NALM6 (cell line): ENCODE results near the genes CFAP276, PSRC1 and GNAT2.

- PRO-cap, result no peak
Observed at GRCh38 chr1:107940936-107941562, 23.9 kb downstream of the VAV3 start.

DNA sequence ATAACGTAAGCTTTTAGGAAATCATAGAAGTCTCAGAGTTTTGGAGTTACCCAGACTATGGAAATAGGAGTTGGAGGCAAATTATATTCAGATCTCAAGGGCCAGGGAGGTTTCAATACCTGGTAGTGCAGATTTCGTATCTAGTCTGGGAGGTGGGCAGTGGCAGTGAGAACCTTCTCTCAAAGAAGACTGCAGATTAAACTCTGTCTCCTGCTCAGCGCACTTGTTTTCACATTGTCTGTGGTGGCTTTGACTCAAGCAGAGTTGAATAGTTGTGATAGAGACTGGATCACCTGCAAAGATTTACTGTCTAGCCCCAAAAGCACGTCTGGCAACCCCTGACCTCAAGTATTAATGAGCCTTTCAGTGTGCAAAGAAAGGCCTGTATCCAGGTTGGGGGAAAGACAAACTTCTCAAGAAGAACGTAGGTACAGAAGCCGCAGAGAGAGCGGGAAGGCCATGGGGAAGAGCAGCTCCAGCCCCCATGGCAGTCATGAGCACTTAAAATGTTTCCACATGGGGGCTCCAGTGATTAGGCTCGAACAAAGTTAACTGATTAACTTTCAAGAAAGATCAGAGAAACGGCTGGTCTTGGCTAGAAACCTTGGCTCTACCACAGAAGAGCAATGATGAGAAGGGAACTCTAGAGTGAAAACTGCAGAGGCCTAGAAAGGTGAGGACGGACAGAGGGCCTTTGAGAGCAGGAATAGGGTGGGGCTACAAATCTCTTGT, 15.3 kb downstream of the HENMT1 start:
- PRO-cap, result no peak

DNA sequence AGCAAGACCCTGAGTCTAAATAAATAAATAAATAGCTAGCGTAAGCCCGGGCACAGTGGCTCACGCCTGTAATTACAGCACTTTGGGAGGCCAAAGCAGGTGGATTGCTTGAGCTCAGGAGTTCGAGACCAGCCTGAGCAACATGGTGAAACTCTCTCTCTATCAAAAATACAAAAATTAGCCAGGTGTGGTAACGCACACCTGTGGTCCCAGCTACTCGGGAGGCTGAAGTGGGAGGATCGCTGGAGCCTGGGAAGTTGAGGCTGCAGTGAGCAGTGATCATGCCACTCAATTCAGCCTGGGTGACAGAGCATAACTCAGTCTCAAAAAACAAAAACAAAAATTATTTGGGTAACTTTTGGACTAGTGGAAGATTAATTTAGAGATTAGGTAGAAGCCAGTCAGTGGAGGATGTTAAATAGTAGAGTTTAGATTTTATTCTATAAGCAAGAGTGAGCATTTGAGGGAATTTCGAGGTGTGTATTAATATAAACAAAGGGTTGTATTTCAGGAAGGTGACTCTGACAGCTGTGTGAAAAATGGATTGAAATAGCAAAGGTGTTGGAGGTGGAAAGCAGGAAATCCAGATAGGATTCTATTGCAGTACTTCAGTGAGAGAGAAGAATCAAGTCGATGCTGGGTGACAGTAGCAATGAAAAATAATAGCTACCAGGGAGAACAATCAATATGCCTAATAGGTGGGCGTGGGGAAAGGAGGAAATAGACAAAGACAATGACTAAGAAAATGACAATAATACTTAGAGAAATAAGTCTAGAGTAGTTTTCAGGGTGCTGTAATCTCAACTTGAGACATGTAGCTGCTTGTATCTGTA, 2.2 kb downstream of the STXBP3 start:
- PRO-cap, result no peak

DNA sequence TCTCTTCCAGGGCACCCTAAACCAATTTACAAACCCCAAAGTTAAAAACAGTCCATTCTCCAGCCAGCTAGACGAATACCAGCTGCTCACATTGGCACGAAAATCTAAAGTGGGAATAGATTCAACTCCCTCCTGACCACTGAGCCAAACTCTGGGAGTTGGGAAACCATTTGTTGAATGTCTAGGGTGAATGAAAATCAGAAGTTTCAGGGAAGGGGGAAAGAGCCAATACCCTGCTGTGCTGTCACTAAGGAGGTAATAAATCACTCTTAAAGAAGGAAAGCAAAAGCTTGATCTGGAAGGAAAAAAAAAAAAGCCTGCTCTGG, 42.2 kb downstream of the AKNAD1 start:
- PRO-cap, result no peak

DNA sequence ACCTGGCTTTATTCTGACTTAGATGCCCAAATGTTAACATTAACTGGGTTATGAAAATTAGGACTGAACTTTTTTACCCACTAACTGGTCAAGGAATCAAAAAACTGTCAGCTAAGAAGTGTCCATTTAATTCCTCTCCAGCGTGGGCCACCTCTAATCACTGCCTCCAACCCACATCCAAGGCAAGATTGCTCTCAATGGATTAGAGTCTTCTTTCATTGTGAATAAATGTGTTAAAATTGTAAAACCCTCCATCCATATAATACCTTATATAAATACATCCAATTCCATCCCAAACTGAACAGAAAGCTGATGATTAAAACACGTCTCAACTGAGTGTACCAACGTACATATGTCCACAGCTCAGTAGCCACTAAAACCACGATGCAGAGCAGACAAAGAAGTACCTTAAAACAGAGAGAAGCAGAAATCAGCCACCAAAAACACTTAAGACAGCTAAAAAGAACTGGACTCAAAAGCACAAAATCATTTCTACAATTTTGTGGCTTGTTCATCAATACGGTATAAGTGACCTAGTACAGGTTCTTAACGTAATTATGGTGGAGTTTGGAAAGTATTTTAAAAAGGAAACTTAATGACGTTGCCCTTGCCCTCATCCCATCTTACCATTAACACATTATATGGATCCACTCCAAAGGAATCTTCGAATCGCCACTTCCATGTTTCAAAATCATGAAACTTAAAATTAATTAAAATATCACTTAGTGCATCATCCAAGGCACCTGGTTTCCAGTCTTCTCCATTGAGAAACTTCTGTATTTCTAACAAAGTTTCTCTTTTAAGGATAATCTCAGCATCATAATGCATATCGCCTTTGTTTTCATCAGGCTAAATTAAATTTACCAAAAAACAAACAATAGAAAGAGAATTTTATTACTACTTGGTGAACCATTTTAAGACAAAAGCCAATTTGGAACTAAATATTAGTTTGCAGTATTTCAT, 19.8 kb downstream of the CLCC1 start:
- PRO-cap, result no peak

- PRO-cap, result no peak
Observed at GRCh38 chr1:109112490-109113099, at the start of gene CFAP276. Gene CFAP276, minus strand, starts transcription at chr1:109112747.

DNA sequence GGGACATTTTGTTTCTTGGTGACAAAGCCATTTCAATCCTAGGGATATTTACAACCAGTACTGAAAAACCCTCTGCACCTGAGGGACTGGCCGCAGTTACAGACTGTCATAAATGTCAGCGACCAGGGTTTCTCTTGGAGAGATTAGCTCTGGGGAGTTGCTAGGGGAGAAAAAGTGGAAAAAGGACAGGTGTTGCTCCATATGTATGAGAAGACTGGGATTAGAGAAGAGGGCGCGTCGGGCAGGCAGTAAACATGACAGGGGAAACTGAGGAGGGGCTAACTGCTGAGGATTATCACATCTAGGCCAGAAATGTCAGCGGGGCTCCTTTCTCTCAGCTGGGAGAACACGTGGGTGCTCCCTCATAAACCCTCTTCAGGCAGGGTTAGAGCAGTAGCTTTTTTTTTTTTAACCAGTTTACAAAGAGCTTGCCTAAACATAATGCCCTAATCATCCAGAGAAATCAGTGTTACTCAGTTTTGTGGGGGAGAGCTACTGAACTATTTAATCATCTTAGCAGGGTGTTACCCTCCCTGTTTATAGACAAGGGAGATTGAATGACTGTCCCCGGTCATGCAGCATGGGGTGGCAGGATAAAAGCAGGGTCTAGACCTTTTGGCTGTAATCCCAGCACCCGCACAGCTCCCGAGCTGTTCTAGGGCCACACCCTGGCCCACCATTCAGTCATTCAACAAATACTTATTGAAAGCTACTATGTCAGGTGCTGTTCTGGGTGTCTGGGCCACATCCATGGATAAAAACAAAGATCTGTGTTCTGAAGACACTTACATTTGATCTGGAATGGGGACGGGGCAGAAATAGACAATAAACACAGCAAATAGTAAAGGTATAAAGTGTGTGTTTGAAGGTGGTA, 35.2 kb downstream of the ELAPOR1 start:
- PRO-cap, result no peak

DNA sequence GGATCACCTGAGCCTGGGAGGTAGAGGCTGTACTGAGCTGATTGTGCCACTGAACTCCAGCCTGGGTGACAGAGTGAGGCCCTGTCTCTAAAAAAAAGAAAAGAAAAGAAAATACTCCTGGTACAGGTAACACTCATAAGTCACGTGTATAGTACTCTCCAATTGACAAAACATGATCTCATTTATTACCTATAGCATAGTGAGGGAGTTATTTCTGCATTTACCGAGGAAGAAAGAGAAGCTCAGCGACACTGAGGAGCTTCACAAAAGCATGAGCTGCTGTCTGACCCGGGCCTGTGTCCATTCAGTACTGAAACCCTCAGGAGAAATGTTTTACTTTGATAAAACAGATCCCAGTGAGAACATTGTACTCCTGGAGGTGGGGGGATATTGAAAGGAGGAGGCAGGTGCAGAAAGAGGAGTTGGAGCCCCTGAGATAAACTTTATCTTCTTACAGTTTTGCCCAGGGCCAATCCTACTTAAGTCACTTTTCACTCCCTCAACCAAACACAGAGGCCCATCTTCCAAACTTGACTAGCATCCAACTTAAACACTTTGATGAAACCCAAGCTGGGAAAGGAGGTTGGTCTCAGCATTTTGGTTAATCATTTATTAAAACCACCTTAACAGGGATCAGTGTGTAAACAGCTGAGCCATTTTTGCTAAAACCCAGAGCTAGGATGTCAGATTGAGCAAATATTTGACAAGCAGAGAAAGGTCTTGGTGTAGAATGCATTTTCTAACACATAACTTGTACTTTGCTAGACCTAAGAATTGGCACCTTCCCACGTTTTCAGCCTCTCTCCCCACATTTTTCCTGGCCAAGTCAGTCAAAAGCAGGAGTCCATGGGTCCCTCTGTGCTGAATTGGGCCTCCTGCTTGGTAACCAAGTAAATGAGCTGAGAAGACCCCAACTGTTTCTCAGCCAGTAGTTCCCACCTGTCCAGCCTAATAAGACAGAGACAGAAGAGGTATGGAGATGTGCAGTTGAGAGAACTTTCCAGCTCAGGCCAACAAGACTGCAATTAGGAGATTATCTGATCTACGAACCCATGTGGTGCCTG, 32.5 kb upstream of the SARS1 start:
- PRO-cap, result no peak

DNA sequence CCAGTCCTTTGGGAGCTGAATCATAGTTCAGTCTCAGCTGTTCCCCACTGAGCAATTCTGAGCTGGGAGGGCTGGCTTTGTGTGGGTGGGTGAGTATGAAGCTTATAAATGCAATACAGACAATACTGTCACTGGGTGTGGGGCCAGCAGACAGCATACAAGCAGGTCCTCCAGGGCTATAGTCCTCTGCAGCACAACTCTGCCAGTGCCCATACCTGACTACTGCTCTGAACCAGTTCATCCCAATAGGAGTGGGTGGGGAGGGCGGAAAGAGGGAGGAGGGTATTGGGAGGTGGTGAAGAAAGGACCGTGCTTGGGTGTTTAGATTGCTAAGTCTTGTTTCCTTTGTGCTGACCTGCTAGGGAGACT, 12.4 kb upstream of the SARS1 start:
- PRO-cap, result no peak

DNA sequence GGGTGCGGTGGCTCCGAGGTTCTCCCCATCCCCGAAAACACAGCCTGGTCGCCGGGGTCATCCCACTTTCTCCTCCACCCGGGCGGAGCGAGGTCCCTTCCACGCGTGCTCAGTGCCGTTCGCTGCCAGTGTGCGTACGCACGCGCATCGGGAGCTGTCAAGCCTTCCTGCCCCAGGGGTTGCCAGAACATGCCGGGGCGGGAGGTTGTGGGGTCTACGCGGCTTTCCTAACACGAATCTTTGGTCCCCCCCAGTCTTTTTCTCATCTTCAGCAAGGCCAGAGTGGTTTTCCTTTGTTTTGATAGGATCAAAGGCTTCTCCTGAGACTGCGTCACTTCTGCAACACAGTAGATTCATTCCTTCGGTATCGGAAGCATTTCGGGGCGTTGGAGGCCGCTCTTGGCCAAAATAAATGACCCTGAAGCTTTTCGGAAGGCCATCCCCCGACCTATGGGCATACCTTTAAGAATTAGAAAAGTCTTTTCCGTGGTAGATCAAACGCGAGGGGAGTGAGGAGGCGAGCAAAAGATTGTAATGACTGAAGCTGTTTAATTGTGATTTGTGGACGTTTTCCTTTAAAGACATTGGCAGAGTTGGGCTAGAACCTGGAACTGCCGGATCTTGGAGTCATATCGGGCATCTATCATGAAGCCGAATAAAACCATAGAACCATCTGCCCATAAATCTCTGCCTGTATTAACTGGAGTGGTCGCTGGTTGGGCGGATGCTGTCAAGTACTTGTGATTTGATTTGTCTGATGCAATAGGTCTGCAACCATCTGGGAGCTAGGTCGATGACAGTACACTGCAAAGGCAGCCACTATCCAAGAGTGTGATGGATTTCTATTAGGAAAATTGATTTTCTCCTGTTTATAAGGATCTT, 765 bp downstream of the SARS1 start:
- PRO-cap, result bidirectional peak, plus-strand start at position 185 of the sequence, minus-strand start at position 132 of the sequence; bidirectional peak, plus-strand start at position 777 of the sequence, minus-strand start at position 698 of the sequence

DNA sequence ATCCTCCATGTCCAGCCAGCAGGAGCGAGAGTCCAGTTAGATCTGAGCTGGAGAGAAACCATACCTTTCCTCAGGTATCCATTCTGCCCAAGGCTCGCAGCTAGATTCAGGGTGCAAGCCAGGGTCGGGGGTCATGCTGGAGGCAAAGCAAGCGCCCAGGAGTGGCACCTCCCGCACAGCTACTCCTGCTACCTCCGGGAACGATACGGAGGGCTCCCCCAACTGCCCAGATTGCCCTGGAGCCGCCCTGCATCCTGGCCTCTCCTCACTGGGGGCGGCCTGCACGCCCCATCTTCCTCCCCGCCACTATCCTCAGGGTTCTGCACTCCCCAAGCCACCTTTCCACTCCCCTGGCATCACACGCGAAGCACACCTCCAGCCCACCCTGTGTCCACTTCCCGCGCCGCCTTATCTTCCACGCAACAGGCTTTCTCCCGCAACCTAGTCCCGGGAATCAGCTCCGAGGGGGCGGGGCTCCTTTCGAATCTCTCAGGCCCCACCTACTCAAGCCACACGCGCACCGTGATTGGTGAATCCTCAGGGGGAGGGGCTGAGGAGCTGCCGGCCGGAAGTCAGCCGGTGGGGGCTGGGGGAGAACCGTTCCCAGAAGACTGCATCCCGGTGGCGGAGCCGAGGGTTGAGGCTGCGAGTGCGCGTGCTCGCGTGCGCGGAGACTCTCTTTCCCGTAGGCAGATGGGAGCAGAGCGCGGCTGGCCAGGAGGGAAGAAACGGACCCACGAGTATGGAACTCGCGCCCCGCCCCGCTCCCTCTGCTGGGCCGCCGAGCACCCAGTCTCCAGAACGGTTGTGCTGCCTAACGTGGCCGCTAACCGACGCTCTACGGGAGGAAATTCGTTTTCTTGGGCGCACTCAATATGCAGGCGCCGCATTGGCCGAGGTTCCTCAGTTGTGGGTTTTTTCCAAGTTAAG, at the start of gene PSRC1:
Gene PSRC1, minus strand, starts transcription at position 456 of the 930 bp plus-strand sequence.
- PRO-cap, result bidirectional peak, plus-strand start at position 616 of the sequence, minus-strand start at position 456 of the sequence; bidirectional peak, plus-strand start at position 855 of the sequence, minus-strand start at position 809 of the sequence

DNA sequence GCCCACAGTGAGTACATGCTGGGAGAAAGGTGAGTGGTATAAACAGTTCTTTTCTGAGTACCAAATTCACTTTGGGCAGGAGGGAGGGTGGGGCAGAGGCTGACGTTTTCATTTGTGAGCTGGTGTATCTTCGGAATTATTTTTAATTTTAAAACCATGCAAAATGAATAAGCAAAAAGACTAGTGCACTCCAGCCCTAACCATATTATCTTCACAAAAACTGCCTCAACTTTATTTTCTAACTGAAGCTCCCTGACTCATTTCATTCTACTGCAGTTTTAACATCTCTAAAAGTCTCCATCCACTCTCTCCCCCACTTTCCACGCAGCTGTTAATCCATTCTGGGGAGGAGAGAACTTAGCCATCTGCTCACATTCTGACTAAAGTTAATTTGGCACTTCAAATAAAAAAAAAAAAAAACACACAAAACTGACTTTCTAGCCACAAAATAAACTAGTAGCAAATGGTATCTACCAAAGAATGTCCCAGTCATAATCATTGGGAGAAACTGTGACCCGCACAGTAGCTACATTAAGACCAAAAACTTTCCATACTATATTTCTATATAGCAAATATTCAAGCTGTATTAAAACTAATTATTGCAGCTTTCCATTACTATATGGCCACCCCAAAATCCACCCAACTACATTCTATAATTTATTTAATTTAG, 5.4 kb upstream of the MYBPHL start:
- PRO-cap, result no peak

GRCh38 chr1:109335870-109336406, 29.1 kb upstream of the MYBPHL start:
- PRO-cap, result no peak

DNA sequence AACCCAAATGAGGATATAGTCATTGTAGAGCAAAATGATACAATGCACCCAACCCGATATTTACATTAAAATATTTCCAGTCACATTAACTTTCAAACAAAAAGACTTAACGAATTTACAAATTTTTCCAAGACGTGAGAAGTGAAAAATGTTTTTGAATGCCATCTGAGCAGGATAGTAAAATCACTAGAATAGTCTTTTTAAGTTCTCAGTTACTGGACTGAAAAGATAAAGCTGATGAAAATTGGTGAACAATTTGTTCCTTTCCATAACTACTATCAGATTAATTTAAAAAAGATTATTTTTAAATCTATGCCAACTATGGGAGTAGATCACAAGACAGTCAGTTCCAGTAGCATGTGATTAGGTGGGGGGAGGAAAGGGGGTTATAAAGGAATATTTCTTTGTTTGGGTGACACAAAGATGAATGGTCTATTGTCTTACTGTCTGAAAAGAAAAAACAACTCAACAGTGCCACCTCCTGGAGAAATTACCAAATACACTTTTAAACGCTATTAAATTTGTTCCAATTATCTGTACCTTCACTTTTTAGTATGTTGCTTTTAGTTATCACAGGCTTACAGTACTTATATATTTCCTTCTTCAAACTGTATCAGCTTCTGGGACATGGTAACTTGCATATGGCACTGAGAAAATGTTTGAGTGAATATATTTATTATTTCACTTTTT, 1.5 kb upstream of the SORT1 start:
- PRO-cap, result no peak

- PRO-cap, result no peak
Observed at GRCh38 chr1:109615853-109616339, 3.5 kb downstream of the GNAT2 start.

GRCh38 chr1:109619290-109620002, at the start of gene GNAT2:
Gene GNAT2, minus strand, starts transcription at chr1:109619616.
- PRO-cap, result bidirectional peak, plus-strand start at chr1:109619837, minus-strand start at chr1:109619786

DNA sequence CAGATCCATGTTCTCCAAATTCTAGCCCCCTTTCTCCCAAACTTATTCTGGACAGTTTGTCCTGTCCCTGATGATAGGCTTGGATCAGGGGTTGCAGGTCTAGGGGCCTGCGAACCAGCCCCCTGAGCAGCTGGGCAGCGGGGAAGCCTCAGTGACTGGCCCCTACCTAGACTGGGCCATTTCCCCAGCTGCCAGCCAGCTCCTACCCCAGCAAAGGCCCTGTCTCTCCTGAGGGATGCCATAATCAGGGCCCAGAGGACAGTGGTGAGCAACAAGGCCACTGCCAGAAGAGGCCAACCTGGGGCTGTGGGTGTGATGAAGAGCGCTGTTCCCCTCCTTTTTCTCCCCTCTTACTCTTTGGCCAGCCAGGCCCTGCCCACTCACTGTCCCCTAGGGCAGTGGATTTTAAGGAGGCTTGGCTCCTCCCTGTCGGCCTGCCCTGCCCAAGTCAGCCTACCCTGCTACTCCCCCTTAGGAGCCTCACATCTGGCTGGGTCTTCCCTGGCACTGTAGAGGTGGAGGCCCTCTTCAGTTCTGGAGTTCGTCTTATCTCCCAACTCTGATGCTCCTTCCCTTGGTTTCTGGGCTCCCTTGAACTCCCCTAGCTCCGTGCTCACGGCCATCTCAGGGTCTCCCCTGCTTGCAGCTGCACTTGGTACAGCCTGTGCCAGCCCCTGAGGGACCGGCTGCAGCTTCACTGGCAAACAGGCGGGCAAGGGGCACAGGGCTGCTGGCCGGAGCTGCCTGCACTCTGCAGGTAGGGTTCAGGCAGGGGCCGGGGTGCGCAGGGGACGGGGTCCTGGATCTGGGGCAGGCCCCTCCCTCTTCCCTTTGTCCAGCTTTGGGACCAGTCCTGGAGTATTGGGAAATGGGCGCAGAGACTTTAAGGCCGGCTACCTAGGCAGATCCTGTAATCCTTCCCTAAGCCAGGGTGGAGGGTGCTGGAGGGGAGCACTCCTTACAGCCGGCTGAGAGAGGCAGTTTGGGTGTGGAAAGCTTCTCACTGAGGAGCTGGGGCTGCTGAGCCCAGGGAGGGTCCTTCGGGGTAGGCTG, 4.0 kb downstream of the AMPD2 start:
- PRO-cap, result bidirectional peak, plus-strand start at position 697 of the sequence, minus-strand start at position 583 of the sequence

GRCh38 chr1:109628494-109628937, 8.9 kb downstream of the AMPD2 start:
- PRO-cap, result no peak

DNA sequence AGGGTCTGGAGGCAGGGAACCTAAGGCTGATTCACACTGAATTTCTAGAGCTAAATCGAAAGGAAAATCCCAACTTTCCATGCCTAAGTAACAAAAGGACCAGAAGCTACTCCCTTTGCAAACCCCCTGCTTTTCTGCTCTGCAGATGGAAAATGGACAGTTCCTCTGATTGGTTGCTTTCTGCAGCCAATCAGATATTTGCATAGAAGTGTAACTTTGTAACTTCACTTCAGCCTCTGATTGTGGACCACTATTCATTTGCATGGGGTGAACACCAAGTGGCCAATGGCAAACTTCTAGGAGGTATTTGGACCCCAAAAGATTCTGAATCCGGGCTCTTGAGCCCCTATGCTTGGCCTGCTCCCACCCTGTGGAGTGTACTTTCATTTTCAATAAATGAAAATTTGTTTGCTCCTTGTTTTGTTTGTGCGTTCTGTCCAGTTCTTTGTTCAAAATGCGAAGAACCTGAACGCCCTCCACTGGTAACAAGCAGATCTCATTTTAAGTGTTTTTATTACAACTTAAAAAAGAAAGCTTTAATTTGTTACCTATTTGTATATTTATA, 6.5 kb upstream of the GSTM4 start:
- PRO-cap, result unidirectional peak, plus-strand start at position 253 of the sequence; unidirectional peak, minus-strand start at position 394 of the sequence

DNA sequence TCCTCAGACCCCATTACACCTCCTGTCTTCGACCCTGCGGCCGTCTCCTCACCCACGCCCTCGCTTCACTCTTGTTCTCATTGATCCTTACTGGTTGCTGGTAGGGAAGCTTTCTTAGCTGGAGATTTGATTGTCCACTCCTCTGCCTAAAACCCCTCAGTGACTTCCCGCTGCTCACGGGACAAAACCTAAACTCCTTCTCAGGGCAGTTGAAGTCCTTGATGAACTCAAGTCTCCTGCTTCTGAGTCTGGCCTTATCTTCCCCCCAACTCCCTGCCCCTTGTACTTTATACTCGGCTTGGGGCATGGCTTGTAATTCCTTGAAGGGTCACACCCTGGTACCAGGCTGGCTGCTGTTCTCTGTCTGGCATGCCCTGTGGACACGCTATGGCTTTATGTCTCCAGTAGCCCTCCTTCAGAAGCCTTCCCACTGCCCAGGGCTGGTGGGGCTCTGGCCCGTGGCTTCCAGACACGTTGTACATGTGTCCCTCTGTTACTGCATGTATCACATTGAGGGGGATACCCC, 2.4 kb upstream of the EPS8L3 start:
- PRO-cap, result no peak